WTC11 (cell line): ENCODE data around the genes SDC1 and HS1BP3.

- PRO-cap, result no peak
Measured at GRCh38 chr2:20203777-20204560, 21.0 kb downstream of the SDC1 start.

GRCh38 chr2:20224957-20225811, at the start of gene SDC1:
Gene SDC1, minus strand, starts transcription at chr2:20225130.
- PRO-cap, result bidirectional peak, plus-strand start at chr2:20225264, minus-strand start at chr2:20225094; bidirectional peak, plus-strand start at chr2:20225576, minus-strand start at chr2:20225388; bidirectional peak, plus-strand start at chr2:20225653, minus-strand start at chr2:20225695

- PRO-cap, result unidirectional peak, plus-strand start at chr2:20231854
Measured at GRCh38 chr2:20231462-20232004, 6.6 kb upstream of the SDC1 start.

DNA sequence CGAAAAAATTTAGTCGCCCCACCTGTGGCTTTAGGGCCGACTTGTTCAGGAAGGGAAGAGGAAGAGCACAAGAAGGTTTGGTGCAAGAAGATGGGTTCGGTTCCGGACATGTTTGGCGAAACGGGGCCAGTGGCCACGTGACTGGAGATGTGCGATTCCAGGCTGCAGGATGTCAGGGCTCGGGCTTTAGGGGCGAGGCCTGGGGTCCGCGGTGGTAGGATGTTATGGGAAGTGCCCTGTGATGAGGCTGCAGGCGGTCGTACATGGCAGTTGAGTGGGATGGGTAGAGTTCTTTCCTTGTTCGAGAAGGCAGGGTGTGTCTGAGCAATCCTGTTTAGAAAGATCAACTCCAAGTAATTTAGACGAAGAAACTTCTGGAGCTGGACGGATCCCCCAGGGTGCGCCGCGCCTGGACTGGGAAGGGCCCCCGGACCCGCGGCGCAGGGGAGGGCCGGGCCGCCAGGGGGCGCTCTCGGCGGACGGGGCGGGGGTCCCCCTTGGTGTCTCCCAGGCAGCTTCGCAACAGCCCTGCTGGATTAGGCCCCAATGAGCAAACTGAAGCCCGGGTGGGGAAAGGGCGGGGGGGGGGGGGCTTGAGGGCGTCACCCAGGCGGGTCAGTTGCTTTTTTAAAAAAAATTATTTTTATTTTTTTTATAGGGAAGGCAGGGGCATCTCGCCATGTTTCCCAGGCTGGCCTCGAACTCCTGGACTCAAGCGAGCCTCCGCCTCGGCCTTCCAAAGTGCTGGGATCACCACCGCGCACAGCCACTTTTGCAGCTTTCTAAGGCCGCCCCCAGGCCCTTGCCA, 17.2 kb upstream of the SDC1 start:
- PRO-cap, result no peak

- PRO-cap, result no peak
Measured at GRCh38 chr2:20265378-20265924, 40.5 kb upstream of the SDC1 start.

DNA sequence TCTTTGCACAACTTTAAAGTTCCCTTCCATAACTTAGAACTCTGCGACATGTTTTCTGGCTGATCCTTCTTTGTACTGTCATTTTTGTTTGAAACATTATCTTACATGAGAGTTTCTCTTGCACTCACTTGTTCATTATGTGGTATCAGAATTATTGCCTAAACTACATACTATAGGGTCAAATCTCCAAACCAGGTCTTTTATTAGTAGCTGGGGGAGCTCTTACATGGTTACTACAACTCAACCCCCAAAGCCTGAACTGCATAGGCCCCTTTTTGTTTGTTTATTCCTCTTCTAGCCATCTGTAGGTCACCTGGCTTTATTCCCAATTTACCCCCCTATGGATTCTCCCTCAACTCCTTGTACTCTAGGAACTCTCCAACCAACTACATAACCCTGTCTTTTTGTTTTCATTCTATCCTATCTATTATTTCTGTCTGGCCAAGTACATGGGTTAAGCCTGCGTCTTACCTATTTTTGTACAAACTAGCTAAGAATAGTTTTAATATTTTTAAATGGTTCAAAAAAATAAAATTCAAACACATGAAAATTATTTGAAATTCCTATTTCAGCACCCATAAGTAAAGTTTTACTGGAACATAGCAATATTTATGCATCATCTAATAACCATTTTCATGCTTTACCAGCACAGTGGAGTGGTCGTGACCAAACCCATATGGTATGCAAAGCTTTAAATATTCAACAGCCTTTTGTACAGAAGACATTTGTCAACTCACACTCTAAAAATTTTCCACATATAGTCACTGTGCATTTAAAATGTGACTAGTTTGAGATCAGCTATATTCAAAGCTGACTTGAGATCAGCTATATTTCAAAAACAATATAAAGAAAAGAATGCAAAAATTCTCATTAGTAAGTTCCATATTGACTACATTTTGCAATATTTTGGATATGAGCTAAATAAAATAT, 46.5 kb downstream of the PUM2 start:
- PRO-cap, result no peak

DNA sequence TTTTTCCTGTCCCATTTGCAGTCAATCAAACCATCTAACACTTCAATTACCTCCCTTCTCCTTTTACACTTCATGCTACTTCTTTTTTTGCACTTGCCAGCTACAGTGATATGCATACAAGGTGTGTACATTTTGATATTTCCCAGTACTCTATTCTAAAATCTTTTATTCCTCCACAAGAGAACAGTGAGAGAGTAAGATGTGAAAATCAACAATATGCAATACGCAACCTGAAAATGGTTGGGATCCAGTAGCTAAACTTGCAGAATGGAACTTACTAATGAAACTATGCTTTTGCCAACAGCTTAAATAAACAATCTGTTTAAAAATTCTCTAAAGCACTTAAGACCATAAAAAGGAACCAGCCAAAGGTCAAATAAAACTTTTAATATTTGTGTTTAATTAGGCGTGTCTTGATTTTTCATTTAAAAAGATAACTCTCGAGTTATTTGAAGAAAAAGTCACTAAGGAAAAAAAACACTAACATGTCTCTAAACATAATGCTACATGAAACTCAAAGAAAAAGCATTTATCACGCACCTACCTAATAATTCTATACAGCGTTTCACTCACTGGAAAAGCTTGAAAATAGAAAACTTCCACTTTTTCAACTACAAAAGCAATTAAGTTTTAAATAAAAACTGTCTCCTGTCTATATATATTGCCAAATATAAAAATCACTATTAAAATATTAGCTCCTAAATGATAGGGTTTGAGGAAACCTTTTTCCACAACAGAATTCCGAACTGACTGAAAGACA, 3.5 kb downstream of the PUM2 start:
- PRO-cap, result no peak

DNA sequence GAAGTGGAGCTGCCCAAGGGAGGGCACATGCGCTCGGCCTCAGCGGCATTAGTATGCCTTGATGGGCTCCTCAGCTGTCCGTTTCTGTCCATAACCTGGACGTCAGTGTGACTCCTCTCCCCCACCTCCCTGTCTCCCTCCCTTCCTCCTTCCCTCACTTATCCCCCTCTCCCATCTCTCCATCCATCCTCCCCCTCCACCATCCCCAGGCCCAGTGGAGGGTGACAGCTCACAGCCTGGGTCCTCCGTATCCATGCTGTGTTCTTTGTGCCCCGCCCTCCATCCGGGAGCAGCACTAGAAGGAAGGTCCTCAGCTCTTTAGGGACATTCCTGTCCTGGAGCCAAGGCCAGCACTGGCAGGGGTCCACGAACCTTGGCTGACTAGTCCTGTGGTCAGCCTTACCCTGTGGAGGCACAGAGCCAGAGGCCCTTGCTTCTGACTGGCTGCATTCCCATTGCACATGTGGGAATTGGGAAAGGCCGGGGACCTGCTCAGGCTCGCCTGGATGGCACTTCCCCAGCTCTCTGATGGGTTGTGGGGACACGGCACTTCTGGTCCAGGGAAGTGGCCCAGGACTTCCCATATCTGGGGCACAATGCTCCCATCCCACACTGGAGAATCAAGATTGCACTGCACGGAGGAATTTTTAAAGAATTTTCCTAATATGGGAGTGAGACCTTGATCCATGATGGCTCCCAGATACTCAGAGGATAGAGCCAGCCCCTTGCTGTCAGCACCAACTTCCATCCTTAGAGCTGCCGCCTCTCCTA, 24.9 kb upstream of the RHOB start:
- PRO-cap, result no peak

GRCh38 chr2:20424647-20425481, 22.0 kb upstream of the RHOB start:
- PRO-cap, result no peak

- PRO-cap, result no peak
Measured at GRCh38 chr2:20429546-20429891, 17.4 kb upstream of the RHOB start.

GRCh38 chr2:20439122-20439923, 7.6 kb upstream of the RHOB start:
- PRO-cap, result no peak

DNA sequence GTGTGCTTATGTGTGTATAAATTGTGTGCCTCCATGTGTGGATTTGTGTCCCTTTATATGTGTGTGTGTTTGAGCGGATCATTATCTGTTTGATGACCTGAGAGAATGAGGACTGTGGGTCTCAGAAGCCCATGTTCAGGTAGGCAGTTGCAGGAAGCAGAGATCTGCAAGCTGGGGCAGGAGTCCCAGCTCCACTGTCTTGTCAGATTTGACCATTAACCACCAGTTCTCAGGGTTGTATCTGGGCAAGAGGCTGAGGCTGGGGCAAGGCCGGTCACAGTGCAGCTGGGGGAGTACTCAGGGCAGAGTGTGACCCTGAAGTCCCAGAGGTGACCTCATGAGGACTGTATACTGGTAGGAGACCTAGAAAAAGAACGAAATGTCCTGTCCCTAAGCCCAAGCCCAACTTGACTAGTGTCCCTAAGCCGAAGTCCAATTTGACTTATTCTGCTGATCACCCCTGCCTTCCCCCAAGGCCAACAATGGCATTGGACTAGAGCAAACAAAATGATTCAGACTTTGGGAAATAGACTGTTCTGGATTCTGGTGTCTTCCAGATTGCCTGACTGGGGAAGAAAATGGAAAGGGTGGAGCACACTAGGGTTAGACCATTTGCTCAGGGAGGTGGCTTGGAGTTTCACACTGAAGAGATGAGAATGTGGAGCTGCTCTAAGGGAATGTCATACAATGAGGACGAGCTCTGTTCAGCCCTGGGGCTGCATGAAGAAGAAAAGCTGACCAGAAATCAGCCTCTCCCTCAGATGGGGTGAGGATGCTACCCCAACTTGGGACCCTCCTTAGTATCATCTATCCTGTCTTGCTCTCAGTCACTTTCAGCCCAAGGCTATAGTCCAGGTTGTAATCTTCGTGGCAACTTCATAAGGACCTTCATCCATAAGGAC, 28.2 kb downstream of the RHOB start:
- PRO-cap, result no peak

DNA sequence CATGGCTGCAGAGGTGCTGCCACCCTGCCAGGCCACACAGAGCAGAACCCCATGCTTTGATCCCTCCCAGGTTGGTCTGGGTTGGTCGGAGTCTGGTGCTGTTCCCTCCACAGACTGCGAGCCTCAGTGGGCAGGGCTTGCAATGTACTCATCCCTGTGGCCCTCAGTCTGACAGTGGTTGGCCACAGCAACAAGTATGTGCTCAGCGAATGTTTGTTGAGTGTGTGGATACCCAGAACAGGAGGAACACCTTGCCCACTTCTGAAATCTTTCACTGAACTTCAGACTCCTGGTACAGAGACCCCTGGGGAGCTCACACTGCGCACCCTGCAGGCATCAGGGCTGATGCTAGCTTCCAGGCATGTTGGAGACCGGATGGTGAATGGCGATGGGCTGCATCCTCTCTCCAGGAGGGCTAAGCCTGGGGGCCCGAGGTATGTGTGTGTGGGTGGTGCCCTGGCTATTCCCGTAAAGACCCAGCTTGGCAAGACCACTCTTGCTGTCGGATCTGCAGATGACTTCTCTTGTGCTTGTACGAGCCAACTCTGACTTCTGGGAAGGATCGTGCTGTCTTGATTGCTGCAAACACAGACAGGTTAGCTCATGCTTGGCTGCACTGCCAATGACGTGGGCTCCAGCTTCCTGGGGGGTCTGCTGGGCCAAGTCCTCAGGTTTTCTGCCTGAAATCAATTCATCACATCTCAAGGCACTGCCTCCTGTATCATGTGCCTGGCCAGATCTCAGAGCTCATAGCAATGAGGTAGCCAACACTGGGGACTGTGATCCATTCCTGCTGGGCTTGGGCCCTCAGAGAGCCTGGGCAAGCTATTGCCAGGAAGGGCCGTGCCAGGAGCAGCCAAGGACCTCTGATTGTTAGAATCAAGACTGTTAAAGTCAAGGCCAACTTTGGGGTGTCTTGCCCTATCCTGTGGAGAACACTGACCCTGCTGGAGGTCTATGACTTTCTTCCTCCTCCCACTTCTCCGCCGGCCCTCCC, 43.7 kb downstream of the RHOB start:
- PRO-cap, result no peak

GRCh38 chr2:20650843-20651433, at the start of gene HS1BP3:
Gene HS1BP3, minus strand, starts transcription at chr2:20651098.
- PRO-cap, result bidirectional peak, plus-strand start at chr2:20651200, minus-strand start at chr2:20651059

DNA sequence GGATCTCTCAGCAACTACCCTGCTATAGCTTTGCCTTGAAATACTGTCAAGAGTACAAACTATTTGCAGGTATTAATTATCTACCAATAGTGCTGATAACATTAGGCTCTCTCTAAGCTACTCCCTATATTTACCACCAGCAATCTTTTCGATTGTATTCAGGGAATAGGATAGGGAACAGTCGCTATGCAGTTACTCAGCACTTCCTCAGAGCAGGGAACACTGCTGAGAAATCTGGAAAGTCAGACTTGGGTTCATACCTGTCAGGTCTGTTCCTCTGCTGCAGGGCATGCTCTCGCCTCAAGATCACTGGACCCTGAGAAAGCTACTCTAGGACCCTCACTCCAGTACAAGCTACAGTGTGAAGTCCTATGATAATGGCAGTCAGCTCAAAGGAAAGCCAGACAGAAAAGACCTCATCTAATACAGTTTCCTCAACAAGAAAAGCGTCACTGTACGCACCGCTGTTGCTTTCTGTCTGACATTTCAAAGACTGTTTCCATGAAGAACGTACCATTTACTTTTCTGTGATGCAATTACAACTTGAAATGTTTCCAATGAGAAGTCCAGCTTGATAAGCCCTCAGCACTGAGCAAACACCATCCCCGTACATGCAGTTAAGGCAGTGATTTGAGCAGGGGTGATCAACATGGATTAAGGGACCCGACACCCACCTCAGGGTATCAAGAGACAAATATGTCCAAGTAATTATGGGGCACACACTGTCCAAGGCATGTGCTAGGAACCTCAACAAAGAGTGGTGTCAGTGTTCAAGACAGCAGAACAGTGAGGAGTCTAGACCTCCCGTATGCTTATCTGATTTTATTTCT, 22.8 kb downstream of the GDF7 start:
- PRO-cap, result no peak

DNA sequence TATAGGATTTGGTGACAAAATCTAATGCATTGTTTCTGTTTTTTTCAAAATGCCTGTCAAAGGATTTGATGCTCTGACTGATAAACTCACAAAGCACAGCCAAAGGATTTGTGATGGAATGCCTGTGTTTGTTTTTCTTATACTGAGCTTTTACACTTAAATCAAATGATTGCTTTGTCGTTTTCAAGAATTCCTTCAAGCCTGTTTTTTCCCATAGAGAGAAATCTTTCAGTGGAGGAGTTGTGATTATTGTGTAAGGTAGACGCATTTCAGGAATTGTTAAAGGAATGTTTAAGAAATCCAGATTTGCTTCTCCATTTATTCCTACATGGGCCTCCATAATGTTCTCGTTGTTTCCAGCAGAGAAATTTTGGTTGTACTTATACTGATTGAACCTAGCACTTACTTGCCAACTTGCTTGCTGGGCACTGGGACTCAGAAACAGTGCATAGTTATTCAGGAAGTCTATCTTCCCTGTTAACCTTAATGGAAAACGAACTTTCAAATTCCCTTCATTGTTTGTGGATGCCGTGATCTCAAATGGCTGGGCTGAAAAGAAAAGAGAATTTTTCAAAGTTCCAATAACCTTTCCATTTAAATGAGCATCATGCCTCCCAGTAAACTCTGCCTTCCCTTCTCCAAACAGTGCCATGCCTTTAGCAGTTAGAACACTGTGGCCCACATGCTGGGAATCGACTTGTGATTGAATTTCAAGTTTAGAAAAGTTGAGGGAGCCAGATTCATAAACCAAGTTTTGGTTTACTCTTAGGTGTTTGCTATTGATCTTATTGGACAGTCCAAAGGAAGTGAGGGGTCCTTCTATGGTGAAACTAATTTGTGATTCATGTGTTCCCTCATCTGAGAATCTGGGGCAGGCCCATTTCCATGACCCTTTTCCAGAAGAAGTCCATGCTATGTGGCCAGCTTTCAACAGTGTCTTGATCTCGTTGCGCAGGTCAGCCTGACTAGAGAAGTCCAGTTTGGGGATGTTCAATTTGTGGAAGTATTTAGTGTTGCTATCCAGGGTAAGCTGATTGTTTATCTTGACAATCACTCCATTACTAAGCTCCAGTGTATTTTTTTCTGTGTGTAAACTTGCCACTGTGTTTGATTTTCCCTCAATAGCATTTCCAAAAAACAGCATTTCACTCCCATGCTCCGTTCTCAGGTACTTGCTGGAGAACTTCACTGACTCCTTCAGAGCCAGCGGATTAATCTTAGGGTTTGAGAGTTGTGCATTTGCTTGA, 36.3 kb downstream of the APOB start:
- PRO-cap, result no peak

DNA sequence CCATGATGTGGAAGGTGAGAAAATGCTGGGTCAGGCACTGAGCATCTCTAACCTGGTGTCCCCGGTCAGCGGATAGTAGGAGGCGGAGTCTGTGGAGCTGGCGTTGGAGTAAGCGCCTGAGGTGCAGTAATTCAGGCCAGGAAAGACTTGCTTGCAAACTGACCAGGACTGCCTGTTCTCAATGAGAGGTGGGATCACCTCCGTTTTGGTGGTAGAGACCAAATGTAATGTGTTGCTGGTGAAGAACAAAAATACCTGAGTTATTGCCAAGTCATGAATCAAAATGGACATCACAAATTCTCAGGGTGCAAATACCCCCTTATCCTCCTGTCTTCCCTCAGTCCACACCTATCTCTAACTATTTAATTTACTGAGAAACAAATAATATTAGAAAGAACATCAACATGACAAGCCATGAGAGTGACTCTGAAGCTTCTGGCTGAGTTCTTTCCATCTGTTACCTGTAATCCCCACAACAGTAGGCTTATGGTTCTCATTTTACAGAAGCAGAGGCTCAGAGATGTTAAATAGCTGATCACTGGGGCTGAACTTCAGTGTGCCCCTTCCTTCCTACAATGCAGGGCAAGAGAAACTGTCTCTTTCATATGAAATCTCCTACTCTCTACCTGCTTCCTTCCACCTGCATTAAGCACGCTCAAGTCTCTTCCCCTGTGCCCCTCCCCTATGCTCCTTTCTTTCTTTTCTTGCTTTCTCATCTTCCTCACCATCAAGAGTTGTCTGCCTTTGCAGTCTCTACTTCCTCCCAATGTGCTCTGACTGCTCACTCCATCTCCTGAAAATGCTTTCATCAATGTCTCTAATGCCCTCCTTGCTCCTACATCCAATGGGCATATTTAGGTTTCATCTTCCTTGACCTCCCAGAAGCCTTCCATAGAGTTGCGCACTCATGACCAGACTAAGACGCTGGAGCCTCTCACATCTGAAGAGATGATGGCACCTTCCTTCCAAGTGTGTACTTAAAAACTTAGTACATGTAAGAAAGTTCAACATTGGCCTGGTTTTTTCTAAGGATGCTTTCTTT, 23.9 kb downstream of the APOB start:
- PRO-cap, result no peak

GRCh38 chr2:22025269-22025760, 901.5 kb downstream of the TDRD15 start:
- PRO-cap, result no peak

GRCh38 chr2:23287311-23287621, 97.7 kb upstream of the KLHL29 start:
- PRO-cap, result no peak

DNA sequence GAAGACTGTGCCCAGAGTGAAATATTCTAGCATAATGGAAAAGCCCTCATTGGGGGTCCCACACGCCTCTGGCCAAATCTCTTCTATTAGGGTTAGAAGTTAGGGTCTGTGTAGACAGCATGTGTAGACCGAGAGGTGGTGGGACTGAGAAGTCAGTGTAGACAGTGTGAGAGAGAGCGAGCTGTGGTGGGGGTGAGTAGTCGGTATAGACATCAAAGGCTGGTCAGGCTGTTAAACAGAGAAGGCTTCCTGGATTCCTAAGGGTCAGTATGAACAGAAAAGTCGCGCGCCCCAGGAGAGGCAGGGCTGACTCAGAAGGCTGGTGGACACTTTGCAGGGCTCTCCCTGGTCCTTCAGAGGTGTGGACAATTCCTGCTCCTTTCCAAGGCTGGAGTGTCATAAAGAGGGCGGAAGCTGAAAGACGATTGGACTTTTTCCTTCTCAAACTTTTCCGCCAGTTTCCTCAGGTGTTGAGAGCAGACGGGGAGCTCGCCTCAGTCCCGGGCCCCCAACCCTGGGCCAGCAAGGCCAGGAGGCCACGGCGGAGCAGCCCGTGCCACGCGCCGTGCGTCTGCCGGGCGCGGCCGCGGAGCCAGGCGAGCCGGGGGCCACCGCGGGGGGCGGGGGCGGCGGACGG, 541 bp upstream of the KLHL29 start:
- PRO-cap, result no peak